Ileum (tissue), 1 donor: ENCODE measurements around a stretch of chr2.

DNA sequence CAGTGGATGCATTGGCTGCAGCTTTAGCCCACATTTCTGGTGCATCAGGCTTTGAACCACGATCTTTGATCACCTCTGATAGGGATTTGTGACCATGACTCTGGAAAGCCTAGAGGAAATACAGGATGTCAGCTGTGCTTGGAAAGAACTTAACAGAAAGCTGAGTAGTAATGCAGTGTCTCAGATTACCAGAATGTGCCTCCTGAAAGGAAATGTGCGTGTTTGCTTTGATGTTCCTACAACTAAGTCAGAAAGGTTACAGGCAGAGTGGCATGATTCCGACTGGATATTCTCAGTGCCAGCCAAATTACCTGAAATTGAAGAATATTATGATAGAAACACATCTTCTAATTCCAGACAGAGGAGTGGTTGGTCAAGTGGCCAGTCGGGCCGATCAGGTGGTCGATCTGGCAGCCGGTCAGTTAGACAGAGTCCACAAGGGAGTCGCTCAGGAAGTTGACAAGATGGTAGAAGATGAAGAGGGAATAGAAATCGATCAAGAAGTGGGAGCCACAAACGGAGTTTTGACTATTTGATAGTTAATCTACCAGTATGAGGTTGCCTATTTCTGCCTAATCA is 37.9 kb downstream of the SLC30A6 start:
- PRO-cap, result no peak

DNA sequence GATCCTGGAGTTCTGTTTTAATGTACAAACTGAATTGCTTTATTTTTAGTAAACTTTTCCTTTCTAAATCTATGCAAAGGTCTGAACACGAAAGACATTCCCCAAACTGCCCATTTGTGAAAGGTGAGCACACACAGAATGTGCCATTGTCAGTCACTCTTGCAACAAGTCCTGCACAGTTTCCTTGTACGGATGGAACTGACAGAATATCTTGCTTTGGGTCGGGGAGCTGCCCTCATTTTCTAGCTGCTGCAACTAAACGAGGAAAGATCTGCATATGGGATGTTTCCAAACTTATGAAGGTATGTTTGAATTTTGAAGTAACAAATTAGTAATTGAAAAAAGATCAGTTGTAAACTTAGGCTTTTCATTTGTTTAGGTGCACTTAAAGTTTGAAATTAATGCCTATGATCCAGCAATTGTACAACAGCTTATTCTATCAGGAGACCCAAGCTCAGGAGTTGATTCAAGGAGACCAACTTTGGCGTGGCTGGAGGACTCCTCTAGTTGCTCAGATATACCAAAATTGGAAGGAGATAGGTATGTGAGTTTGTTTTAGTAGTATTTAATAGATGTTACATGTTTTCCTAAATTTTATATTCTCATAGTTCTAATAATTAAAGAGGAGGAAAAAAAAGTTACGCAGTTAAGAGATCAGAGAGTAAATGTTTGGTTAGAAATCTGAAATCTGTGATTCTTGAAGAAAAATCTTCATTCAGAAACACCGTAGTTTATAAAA is 44.4 kb downstream of the BIRC6 start:
- PRO-cap, result no peak

DNA sequence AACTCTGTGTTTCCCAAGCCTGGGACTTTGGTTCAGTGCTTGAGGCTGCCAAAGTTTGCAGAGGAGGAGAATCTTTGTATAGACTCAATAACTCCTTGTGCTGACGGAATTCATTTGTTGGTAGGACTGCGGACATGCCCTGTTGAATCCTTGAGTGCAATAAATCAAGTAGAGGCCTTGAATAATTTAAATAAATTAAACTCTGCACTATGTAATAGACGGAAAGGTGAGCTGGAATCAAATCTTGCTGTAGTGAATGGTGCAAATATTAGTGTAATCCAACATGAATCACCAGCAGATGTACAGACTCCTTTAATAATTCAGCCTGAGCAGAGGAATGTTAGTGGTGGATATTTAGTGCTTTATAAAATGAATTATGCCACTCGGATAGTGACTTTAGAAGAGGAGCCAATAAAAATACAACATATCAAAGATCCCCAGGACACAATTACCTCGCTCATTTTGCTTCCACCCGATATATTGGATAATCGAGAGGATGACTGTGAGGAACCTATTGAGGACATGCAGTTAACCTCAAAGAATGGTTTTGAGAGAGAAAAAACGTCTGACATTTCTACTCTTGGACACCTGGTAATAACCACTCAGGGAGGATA is 58.7 kb downstream of the BIRC6 start:
- PRO-cap, result no peak

DNA sequence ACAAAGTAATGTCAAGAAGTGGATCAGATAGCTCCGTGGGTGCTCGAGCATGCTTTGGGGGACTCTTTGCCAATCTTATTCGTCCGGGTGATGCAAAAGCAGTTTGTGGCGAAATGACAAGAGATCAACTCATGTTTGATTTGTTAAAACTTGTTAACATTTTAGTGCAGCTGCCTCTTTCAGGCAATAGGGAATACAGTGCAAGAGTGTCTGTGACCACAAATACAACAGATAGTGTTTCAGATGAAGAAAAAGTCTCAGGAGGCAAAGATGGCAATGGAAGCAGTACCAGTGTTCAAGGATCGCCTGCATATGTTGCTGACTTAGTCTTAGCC is 128.2 kb upstream of the TTC27 start:
- PRO-cap, result no peak

- PRO-cap, result no peak
Measured at GRCh38 chr2:32977126-32977696, 30.5 kb downstream of the LTBP1 start.

GRCh38 chr2:33042068-33042682 is 95.4 kb downstream of the LTBP1 start:
- PRO-cap, result no peak

- PRO-cap, result no peak
Measured at GRCh38 chr2:33158491-33159177, 211.9 kb downstream of the LTBP1 start.

GRCh38 chr2:33279825-33280302 is 196.6 kb upstream of the RASGRP3 start:
- PRO-cap, result no peak

- PRO-cap, result no peak
Measured at GRCh38 chr2:33436066-33436679, 40.3 kb upstream of the RASGRP3 start.

- PRO-cap, result no peak
Measured at GRCh38 chr2:33535489-33535790, 59.0 kb downstream of the RASGRP3 start.

- PRO-cap, result no peak
Measured at GRCh38 chr2:36253761-36254145, 101.8 kb upstream of the CRIM1 start.

DNA sequence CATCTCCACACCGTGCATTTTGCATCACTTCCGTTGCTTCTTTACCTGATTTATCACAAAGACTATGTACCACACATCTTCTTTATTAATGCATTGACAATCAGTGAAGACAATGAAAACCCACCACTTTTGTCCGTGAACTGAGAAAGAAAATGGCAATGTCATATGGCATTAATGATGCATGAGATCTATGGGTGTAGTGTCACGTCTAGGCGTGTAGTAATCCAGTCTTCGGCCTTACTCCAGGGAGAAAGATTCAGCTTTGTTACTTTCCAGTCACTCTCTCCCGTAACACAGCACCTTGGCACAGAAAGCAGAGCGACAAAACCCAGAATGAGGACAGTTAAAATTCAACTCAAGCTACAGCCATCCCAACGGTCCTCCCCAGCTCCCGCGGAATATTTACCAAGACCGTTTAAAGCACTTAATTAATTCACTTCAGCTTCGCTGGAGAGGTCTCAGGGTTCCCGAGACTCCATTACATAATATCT is 851 bp upstream of the CRIM1 start:
- PRO-cap, result no peak

- PRO-cap, result no peak
Measured at GRCh38 chr2:36380584-36381554, 25.3 kb downstream of the CRIM1 start.

GRCh38 chr2:36383035-36384110 is 27.8 kb downstream of the CRIM1 start:
- PRO-cap, result no peak

DNA sequence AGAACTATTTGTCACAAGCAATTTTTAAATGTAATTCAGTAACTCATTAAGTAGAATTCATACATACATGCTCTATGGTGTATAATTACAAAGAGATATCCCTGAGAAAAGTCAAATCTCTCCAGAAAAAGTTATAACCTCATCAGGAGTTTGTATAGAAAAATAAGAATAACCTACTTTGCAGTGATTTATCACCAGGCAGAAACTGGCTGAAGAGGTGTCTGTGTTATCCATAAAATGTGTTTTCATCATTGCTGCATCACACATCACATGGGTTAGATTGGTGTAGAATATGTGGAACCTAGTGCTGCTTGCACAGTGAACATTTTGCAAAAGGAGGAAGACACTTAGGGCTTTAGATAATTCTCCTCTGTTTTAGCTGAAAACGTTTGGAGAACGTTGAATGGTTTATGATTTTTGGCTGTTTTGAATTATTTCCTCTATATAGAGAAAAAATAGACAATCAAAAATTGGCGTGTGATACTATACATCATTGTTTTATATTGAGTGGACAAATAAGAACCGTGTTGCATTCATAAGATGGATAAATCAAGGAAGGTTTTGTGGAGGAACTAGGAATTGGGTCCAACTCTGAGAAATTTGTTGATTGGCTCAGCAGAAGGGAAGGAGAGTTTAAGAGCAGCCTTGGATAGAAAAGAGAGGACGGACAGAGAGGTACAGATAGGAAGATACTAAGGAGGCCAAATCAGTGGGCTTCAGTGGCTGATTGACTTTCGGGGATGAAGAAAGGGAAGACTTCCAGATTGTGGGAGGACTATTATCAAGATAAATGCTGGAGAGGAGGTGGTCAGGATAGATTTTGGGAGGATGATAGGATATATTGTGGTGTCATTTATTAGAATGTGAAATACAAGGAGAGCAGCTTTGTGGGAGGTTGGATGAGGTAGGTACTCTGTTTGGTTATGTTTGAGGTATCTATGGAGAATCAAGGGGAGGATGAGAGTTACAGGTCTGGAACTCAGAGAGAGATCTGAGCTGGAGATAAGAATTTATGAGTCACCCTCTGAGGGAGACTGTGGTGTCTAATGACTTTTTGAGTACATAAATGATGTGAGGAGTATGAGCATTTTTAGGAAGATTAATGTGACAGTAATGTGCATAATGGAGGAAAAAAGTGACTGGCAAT is 47.7 kb downstream of the CRIM1 start:
- PRO-cap, result no peak

DNA sequence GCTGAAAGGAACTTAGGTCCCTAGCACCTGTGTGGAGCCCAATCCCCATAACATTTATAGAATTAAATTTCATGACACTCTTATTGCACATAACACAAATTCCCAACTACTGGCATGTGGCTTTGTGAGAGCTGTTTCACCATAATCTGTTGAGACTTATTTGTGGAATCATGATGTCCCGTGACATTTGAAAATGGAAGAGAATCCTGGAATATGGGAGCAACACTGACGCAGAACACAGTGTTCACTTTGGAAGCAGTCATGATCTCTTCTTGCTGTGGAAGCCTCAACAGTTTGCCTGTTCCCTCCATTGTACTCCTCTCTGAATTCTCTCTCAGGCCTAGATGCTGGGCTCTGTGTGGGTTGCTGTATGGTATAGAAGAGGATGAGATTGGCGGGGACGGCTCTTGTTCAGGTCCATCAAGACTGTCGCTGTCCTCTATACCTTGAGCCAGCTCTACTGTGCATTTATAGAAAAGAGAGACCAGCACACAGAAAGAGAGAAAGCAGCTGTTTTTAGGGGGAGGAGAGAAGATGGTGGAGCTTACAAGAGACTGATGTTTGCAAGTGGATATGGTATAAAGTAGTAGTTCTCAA is 73.6 kb downstream of the CRIM1 start:
- PRO-cap, result no peak

GRCh38 chr2:36432421-36432932 is 76.9 kb downstream of the CRIM1 start:
- PRO-cap, result no peak

DNA sequence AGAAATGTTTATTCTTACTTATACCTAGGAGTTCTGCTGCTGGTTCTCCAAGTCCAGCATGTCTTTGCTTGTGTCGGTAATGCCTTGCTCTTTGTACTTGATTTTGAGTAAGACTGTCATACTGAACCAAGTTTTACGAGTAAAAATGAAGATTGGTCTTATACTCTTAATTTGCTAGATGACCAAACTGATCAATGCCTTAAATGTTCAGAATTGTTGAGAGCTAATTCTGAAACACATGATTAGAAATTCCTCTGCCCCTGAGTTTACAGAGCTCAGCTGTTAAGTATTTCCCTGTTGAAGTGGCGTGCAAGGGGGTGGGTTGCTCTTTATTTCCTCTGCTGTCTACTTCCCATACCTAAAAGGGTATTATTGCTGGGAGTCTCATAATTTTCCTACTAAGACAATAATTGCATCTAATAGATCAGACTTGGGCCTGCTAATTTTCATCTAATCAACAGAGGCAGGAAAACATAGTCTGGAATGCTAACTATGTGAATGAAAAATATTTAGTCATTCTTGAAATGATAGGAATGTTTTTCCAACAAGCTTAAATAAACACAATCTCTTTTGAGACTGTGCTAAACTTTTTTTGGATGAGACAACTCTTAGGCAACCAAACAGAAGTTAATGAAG is 111.5 kb downstream of the FEZ2 start:
- PRO-cap, result no peak

GRCh38 chr2:36699004-36699322 is 2.5 kb downstream of the VIT start:
- PRO-cap, result no peak

DNA sequence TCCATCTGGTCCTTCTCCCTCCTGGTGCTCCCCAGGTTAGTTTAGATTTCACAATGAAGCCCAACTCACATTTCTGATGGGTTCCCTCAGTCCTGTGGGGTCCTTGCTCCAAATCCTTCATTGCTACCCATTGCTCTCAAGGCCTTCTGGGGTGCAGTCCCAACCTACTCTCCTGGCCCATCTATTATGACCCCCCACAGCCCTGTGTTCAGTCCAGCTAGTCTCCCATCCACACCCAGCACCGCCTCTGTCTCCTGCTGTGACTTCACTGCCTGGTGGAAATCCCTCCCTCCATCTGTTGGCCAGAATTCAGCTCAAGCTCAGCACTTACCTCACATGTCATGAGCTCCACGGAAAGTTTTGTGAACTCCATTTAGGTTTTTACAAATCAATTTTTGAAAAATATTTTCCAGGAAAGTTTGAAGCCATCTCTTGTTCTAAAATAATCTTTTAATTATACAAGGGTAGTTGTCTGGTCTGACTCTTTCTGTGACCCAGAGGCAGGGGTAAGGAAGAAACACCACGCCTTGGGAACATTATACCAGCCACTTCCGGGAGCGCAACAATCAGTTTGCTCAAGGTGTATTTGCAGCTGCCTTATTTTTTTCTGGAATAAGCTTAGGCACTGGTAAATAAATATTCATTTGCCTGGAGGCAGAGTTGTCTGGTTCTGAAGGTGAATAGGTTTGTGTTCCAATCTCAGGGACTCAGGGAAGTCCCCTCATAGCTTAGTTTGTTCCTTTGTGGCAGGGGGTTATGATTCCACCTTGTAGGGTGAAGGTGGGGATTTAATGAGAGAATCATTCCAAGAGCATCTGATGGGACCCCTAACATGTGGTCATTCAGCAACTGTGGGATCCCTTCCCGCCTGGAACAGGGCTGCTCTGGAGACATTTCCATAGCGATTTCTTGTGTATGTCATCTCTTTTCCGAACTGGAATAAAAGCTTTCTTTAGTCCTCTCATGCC is 110.9 kb downstream of the VIT start:
- PRO-cap, result no peak